ENCODE measurements around the genes BRIP1, STRADA and GH1.

GRCh38 chr17:61862907-61863602 is at the start of gene BRIP1:
Gene BRIP1 (minus strand): TSS chr17:61863528.
- PRO-cap: bidirectional peak, plus-strand start at chr17:61863077, minus-strand start at chr17:61863008; bidirectional peak, plus-strand start at chr17:61863212, minus-strand start at chr17:61863336; bidirectional peak, plus-strand start at chr17:61863717, minus-strand start at chr17:61863521

GRCh38 chr17:61904233-61904688 is 23.5 kb downstream of the INTS2 start:
- PRO-cap: no peak

DNA sequence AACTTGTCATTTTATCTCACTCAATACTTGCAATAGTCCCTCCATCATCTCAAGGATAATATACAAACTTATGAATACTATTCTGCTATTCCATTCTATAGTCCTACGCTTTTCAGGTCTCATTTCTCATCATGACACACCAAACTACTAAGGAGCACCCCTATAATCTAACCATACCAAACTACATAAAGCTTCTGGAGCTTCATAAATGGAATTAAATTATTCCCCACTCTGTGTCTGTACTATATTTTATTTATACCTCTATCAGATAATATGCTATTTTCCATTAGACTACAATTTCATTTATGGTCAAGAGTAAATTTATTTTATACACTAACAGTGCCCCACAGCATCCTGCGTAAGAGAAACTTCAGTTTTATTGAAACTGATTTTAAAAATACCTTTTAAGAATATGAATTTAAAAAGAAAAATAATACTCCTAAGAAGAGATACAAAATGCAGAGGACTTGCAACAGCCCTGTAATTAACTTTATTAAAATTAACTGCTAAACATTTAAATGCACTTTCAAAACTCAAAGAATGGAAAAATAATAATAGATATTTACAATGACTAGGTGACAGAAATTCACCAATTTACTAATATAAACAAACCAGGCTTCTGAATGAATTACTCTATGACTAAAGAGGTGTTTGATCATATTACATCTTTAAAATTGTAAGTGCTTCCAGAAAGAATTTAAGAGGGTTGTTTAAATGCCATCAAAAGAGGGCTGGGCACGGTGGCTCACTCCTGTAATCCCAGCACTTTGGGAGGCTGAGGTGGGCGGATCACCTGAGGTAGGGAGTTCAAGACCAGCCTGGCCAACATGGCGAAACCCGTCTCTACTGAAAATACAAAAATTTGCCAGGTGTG is 63.4 kb downstream of the MED13 start:
- PRO-cap: no peak

DNA sequence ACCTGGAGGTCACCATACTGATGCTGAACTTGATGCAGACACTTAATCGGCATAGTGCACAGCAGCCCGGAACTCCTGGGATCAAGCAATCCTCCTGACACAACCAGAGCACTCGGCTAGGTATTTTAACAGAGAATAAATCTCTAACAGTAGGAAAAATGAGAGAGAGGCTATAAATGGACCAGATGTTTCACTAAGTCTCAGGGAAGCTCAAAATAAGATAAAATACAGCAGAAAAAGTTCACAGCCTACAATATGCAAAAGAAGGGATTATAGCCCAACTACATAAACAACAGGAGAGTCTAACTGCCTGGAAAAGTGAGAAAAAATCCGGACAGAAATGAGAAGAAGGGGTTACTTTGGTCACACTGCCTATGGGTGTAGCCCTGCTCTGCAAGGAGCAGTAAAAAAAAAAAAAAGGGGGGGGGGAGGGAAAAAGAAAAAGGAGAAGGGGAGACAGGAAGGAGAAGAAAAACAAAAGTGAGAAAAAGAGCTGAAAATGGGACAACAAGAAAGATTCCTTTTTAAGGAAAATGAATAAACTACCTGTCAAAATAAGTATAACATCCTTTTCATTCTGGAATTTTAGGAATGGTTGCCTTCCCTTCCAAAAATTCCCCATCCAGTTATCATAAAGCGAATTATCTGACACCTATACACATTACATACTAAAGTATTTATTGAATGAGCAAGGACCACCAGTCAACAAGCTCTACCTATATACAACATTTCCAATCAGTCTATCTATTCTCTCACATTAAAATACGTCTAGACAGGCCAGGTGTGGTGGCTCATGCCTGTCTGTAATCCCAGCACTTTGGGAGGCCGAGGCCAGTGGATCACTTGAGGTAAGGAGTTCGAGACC is 59.0 kb downstream of the MED13 start:
- PRO-cap: no peak

GRCh38 chr17:62424249-62424606 is 531 bp downstream of the METTL2A start:
- PRO-cap: no peak

DNA sequence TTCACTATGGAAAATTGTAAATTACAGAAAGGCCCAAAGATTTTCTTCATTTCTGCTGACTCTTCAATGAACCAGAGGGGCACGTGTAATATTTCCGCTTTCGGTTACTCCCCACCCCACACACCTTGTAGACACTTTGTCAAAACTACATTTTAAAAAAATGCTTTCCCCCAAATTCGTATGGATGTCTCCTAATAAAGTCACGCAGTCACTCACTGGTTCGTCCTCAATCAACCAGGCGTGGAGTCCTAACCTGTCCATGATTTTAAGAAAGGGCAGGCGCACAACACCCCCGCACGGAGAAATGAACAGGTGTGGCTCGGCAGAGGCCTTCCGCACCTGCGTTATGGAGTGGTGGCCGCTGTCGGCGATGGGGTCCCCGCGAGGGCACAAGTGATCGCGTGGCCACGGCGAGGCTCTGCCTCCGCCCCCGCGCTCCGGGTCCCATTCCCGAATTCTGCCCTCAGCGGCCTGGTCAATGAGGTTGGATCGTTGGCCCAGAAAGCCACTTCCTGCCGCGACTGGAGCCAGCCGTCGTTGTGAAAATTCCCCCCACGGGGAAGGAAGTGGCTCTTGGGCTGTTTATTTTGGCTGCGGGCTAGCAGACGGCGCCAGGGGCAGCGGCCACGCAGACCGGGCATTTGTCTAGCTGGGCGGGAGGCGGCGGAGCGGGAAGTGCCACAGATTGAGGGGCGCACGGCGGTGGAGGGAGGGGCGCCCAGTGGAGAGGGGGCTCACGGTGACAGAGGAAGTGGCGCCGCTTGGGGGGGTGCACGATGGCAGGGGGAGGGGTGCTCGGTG is 24.7 kb downstream of the MRC2 start:
- PRO-cap: bidirectional peak, plus-strand start at position 601 of the sequence, minus-strand start at position 539 of the sequence

DNA sequence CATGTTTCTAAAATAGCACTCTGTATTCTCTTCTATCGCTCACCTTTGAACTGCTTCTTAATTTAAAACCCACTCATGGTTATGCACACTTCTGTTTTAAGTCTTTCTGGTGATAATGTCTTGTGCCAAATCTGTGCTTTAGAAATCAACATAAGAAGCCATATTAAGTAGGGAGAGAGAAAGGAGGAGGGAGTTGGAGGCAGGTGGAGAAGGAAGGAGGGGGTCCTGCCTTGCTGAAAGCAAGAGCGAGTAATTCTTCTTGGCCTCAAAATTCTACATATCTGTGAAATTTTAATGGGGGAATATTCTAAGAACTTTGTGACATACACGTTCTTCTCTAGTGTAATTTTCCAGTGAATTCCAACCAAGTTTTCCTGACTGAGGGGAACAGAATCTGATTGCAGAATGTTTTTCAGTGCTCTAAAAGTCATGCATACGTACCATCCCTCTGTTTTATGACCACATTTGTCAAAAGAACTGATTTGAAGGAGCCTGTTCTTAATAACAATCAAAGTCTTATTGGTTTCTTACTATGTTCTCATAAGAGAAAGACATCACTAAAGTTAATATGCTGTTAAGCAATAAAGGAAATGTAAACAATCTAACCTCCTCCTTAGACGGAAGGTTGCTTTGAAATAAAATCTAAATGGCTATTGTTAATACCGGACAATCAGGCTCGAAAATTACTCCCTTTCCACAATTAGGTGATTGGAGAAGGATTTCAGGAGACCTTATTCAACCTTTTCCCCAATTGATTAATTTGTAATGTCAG is 1.5 kb downstream of the MARCHF10 start:
- PRO-cap: no peak

DNA sequence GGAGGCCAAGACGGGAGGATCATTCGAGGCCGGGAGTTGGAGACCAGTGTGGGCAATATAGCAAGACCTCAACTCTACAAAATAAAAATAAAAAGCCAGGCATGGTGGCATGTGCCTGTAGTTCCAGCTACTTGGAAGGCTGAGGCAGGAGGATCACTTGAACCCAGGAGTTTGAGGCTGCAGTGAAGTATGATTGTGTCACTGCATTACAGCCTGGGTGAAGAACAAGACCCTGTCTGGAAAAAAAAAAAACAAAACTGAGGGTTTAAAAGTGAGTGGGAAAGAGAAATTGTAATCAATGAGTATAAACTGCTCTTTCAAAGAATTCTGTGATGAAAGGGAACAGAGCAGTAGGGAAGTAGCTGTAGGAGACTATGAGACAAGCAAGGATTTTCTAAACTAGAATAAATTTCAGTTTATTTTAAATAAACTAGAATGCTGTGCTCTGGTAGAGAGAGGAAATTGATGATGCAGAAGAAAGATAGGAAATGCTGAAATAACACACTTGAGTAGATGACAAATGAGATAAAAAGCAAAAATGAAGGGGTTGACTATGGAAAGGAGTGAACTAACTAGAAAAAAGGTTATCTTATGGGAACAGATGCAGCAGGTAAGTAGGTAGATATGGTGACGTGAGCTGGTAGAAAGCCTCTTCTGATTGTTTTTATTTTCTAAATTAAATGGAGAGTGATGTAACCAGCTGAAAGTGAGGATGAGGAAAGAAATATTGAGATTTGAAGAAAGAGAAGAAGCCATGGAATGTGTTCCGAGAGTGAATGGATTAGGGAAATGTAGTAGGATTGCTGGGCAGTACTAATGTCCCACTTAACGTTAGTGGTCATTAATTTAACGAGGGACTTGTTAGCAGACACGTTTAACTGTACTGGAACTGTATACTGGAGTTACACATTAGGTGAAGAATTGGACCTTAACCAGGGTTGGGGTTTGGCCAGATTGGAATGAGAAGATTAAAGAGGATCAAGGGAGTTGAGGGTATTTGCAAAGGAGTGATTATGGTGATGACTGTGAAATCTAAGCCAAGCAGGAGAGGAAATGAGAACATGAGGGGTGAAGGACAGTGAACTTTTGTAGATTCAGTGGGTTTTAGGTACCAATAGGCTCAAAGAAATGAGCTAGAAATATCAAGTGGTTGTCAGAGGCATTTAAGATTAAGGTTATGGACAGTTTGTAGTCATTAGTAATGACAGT is 196.4 kb downstream of the TANC2 start:
- PRO-cap: no peak

- PRO-cap: no peak
Measured at GRCh38 chr17:63445092-63445473, 1.0 kb downstream of the CYB561 start.

GRCh38 chr17:63503174-63503633 is 20.0 kb upstream of the KCNH6 start:
- PRO-cap: no peak

DNA sequence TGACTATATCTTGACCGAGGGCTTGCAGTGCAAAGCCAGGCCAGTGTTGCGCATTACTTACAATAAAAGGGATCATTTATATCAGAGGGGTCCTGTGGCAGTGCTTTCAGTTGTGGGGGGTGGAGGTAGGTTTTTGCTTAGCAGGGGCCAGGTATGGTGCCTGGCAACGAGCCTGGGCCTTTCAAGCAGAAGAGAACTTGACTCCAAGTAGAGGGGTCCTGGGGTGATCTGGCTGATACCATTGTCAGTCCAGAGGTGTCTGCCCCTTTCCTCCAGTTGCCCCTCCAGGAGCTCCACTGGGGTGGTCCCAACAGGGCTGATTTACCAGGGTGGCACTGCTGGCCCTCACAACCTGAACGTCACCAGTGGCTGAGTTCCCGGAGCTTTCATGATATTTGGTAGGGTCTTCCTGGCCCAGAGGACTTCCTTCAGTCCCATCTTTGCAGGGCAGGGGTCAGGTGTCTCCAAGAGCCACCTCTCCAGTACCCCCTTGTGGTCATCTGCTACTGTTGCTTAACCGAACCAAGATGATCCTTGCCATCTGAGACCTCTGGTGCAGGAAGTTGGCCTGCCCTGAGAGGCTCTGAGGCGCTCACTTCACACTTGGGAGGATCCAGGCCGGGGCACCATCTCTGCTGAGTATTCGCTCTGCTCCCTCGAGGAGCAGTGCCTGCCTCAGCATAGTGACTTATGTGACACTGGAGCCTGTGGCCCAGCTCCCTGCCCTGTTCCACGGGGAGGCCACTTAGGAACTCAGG is 3.5 kb downstream of the LIMD2 start:
- PRO-cap: unidirectional peak, plus-strand start at position 600 of the sequence

DNA sequence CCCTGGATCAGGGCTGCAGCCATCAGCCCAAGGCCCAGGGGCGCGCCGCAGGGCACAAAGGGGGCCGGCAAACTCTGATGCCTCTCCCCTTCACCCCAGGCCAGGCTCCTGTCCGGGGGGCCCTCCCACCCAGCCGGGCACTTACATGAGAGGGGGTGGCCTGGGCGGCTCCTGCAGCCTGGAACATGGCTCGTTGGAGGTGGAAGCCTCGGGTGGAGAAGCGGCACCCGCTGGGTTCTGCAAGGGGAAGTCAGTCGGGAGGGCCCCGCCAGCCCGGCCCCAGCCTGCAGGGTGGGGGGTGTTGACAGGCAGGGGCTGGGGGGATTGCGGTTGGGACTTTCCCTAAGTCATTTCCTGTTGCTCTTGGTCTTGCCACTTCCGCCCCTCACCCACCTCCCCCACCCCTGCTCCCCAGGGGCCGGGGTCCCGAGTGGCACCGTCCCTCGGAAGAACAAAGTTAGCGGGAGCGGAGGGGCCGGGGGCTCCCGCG is 768 bp downstream of the LIMD2 start:
- PRO-cap: bidirectional peak, plus-strand start at position 454 of the sequence, minus-strand start at position 252 of the sequence

DNA sequence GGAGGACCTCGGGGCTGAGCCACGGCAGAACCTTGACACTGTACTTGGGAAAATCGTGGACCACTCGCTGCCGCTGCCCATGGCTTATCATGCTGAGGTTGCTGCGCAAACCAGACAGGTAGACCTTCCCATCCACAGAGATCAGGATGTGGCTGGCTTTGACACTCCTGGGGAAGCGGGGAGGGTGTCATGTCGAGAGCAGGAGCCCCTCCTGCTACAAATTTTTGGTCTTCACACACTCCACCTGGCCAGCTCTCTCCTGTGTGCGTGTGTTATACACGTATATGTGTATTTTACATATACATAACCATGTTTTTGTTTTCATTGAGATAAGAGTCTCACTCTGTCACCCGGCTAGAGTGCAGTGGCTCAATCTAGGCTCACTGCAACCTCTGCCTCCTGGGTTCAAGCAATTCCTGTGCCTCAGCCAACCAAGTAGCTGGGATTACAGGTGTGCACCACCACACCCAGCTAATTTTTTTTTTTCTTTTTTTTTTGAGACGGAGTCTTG is 7.4 kb upstream of the LIMD2 start:
- PRO-cap: no peak

DNA sequence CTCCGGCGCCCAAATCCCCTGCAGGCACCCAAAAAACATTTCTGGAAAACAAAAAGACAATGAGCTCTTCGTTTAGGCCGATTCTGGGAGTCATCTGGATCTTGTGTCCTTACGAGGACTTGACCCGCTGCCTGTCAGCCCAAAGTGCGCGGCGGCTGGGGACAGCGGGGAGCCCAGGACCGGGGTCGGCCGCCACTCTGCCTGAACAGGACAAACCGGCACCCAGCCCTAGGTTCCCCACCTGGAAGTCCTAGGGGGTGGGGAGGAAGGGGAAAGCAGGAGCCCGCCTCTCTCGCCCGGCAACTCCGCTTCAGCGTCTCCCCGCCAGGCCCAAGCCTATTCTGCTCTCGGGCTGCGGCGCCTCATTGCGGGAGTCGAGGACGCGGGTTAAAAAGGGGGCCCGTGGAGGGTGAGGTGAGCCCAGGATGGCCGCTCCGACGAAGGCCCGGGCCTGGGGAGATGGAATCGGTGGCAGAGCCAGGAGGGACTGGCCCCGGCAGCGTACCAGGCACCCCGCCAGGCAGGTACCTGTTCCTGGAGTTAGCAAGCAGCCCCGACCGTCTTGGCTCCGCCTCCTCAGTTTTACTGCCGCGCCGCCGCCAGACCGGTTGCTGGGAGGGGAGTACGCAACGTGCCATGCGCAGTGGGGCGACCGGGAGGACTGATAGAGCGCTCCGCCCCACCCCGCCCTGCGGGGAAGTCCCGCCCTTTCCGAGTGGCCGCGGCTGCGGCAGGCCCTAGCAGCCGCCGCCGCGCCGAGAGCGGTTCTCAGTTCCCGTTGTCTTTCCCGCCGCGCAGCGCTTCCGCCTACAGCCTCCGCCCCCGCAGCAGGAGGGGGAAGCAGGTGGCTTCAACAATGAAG is at the start of gene STRADA:
STRADA (minus strand) TSS at position 587 of the 862 bp plus-strand sequence.
- PRO-cap: bidirectional peak, plus-strand start at position 339 of the sequence, minus-strand start at position 148 of the sequence; bidirectional peak, plus-strand start at position 771 of the sequence, minus-strand start at position 584 of the sequence

- PRO-cap: no peak
Measured at GRCh38 chr17:63750483-63750756, 8.8 kb upstream of the STRADA start.

- PRO-cap: no peak
Measured at GRCh38 chr17:63918643-63919267, at the start of gene GH1. Gene GH1 (minus strand): TSS chr17:63918839.

DNA sequence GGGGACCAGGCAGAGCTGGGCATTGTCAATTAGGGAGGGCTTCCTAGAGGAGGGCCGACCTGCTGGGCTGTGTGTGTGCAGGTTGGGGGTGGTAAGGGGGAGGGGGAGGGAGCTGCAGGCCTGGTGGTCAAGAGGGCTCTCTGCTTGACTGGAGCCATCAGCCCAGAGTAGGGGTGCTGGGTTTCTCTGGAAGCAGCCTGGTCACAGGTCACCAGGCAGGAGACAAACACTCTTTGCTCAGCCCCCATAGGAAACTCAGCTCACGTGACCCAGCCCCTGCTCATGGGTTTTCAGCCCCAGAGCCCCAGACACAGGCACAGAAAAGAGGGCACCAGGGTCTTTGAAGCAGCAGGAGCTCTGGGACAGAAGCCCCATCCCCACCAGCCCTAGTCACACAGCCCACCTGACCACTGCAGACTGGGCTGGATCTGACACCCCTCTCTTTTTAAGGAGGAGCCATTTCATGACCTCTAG is 13.6 kb upstream of the CD79B start:
- PRO-cap: unidirectional peak, plus-strand start at position 307 of the sequence

GRCh38 chr17:63969081-63969654 is 3.5 kb downstream of the SCN4A start:
- PRO-cap: no peak

GRCh38 chr17:63988495-63988982 is 9.6 kb upstream of the PRR29 start:
- PRO-cap: no peak

- PRO-cap: no peak
Measured at GRCh38 chr17:64022616-64023250, 2.3 kb upstream of the ICAM2 start.

Measured in NALM6 (cell line).